Measurements from ENCODE around the gene CDCA8.

DNA sequence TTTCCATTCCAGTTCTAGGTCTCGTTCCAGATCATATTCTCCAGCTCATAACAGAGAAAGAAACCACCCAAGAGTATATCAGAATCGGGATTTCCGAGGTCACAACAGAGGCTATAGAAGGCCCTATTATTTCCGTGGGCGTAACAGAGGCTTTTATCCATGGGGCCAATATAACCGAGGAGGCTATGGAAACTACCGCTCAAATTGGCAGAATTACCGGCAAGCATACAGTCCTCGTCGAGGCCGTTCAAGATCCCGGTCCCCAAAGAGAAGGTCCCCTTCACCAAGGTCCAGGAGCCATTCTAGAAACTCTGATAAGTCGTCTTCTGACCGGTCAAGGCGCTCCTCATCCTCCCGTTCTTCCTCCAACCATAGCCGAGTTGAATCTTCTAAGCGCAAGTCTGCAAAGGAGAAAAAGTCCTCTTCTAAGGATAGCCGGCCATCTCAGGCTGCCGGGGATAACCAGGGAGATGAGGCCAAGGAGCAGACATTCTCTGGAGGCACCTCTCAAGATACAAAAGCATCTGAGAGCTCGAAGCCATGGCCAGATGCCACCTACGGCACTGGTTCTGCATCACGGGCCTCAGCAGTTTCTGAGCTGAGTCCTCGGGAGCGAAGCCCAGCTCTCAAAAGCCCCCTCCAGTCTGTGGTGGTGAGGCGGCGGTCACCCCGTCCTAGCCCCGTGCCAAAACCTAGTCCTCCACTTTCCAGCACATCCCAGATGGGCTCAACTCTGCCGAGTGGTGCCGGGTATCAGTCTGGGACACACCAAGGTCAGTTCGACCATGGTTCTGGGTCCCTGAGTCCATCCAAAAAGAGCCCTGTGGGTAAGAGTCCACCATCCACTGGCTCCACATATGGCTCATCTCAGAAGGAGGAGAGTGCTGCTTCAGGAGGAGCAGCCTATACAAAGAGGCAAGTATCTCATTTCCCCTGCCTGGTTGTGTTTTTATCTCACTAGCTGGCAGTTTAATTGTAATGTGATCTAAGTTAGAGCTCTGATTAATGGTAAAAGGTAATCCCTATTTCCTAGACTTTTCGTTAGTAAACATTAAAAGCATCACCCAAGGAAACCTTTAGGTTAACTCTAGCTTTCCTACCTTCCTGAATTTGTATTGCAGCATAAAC lies 19.4 kb upstream of the SH3D21 start:
- RRBS: 100% methylated on average over 2 of the region's 33 CpGs

GRCh38 chr1:36369503-36369838 lies 16.3 kb downstream of the STK40 start:
- RRBS: no CpG with 5 or more reads among the region's 5 CpGs

- RRBS: no CpG with 5 or more reads among the region's 9 CpGs
Measured at GRCh38 chr1:36481808-36482256, 881 bp downstream of the CSF3R start.

DNA sequence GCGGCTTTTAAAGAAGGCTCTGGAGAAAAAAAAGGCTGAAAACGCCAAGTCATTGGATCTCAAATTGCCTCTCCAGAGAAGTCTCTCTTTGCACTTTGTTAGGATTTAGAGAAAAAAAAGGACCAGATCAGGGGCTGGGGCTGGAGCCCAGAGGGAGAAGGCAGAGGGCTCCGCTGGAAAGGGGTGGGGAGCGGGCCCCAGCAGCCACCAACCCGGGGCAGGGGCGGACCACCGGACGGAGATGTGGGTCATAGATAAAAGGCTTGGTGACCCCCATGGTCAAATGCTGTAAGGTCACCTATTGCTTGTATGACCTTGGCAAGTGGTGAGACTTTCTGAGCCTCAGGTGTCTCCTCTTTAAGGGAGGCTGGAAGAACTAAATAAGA lies 209.8 kb downstream of the GRIK3 start:
- RRBS: no CpG with 5 or more reads among the region's 8 CpGs

GRCh38 chr1:37014226-37014721 lies 20.0 kb downstream of the GRIK3 start:
- RRBS: no CpG with 5 or more reads among the region's 1 CpG

GRCh38 chr1:37053975-37054364 lies 19.7 kb upstream of the GRIK3 start:
- RRBS: no CpG with 5 or more reads among the region's 1 CpG

DNA sequence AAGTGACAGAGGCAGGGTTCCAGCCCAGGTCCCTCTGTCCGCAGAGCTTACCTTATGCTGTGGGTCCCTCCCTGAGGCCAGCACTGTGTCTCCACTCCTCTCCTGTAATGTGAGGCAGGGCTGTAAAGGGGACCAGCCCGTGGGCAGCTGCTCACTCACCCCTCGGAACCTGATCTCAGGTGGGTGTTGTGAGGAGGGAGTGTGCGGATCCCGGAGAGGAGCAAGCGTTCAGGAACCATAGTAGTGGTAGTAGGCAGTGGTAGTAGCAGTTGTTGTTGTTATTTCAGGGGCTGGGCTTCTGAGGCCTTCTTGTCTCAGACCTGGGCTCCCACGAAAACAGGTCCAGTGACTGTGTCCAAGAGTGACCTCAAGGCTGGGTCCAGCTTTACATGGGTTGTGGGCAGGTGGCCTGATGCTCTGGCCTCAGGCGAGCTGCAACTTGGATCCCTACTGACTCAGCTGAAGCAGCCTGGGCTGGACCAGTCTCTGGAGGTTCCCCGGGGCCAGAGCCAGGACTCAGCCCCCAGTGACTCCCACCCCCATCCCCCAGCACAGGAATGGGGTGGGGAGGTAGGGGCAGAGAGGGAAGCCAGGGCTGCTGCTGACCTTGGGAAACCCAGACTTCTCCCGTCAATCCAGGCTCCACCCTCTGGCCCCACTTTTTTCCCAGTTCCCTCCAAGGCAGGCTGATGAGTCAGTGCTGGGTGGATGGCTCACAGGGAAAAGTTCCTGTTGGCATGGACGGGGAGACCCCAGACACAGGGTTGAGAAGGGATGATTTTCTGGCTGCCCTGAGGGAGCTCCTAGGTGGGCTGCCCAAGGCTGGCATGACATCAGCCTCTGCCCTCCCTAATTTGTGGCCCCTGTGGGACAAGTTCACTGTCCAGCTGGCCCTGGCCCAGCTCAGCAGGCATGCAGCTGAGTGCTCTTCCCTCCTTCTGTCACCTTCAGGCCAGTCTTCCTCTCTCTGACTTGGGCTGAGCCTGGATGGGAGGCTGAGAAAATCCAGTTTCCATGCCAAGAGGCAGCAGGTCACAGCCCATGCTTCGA lies 2.1 kb downstream of the ZC3H12A start:
- RRBS: no CpG with 5 or more reads among the region's 12 CpGs

DNA sequence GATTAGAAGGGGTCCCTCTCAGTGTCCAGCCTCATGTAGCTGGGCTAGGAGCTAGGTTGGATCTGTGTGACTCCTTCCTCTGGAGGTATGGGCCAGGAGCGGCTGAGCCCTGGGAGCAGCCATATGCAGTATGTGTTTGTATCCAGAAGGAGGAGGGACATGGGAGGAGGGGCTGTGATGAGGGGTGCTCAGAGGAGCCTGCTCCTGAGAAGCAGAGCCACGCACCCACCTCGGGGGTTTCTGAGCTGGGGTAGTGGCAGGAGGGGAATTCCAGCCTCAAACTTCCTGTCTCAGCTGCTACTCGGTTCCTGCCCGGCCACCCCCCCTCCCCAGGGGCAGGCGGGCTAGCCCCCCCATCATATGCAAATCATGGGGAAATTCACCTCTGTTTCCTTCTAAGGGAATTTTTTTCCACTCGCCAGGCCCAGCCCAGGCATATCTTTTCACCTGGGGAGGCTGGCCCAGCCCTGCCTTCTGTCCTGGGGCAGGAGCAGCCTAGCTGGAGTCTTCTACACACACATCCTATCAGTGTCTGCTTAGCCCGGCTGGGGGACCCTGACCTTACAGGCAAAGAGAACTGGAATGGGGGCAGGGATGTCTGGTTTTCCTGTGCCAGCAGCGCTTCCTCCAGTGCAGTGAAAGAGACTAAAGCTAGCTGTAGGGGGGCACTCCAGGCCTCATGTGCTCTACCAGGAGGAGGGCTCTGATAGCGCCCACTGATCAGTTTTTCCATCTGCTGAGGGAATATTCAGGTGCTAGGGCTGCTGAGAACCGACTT lies 3.0 kb downstream of the ZC3H12A start:
- RRBS: no CpG with 5 or more reads among the region's 11 CpGs

GRCh38 chr1:37477943-37478410 lies 3.6 kb downstream of the ZC3H12A start:
- RRBS: no CpG with 5 or more reads among the region's 5 CpGs

- RRBS: no CpG with 5 or more reads among the region's 9 CpGs
Measured at GRCh38 chr1:37548888-37549661, 5.0 kb downstream of the SNIP1 start.

GRCh38 chr1:37606546-37606878 lies 10.8 kb upstream of the GNL2 start:
- RRBS: no CpG with 5 or more reads among the region's 8 CpGs

DNA sequence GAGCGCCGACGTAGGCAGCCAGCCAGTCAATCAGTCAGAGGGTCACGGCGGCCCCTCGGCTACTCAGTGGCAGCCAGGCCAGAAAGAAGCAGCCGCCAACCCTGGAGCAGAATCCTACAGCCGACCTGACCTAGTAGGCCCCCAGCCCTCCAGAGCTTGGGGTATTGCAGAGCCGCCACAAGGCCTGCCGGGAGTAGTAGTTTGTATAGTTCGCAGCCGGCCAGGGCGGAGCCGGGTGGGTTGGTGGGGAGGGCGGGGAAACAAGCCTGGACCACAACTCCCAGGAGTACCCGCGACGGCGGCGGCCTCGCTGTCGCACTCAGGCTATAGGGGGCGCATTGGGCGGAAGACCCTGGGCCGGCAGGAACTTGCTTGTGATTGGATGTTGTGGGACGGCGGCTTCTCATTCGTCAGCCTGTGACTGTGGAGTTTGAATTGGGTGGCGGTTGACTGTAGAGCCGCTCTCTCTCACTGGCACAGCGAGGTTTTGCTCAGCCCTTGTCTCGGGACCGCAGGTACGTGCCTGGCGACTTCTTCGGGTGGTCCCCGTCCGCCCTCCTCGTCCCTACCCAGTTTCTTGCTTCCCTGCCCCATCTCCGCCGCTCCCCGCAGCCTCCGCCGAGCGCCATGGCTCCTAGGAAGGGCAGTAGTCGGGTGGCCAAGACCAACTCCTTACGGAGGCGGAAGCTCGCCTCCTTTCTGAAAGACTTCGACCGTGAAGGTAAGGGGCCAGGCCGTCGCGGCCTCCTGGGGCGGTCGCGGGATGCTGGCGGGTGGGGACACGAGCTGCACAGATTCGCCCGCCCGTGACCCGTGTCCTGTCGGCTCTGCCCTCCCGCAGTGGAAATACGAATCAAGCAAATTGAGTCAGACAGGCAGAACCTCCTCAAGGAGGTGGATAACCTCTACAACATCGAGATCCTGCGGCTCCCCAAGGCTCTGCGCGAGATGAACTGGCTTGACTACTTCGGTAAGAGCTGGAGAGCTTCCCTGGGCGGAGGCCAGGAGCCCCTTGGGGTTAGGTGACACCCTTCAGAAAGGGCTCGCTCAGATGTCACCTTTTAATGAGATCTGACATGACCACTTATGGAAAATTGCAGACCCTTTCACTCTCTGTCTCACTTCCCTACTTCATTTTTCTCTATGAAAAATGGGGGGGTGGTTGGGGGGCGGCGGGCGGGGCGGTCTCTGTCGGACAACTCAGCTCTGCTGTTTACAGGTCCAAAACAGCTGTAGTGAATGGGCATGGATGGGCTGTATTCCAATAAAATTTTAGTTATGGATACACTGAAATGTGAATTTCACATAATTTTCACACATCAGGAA lies at the start of gene CDCA8:
CDCA8 (plus strand) TSS at position 453 of the 1,326 bp plus-strand sequence.
- RRBS: no CpG with 5 or more reads among the region's 78 CpGs

- RRBS: no CpG with 5 or more reads among the region's 2 CpGs
Measured at GRCh38 chr1:37697512-37698084, 5.3 kb downstream of the CDCA8 start.

DNA sequence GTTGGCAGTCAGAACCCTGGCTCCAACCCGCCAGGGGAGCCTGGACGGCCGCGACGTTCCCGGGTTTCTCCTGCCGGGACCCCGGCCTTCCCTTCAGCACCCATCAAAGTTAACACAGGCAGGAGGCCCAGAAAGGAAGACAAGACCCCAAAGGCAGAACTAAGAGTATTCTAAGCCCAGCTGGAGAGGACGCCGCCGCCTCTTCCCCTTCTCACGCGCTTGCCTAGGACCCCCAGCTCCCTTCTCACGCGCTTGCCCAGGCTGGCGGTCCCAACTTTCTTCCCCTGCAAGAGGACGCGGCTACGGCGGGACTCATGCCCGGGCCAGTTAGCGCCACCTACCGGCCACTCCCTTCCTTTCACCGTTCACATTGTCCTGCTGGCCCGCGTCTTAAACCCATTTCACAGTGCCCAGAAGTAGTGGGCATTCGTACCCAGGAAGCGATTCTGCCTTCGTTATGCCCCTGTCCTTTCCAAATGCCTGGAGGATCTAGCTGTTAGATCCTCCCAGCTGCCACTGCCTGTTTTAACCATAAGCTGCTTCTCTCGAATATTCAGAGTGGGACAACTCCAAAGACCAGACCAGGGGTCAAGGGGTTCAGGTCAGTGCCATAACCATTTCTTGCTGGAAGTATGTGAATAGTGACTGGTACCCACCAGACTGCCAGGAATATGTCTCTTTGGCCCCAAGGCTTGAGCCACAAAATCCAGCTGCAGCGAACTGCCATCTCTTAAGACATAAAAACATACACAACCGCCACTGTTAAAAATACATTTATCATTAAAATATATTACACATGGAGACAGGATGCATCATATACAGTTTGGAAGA lies 763 bp upstream of the MTF1 start:
- RRBS: no CpG with 5 or more reads among the region's 32 CpGs

DNA sequence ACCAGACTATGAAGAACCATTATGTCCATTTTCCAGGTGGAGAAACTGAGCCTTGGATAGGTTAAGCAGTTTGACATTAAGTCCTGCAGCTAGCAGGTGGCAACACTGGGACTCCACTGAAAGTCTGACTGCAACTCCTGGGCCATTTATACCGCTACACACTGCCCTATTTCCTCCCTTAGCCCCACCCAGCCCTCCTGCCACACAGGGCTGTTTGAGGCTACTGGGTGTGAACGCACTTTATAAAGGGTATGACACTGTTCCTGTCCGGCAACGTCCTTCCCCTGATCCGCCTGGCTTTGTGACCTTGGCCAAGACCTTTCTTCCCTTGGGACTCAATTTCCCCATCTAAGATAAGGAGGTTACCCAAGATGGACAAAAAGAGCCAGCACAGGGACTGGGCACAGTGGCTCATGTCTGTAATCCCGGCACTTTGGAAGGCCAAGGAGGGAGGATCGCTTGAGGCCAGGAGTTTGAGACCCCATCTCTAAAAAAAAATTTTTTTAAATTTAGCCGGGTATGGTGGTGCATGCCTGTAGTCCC lies 646 bp upstream of the INPP5B start:
- RRBS: 92% methylated on average over 1 of the region's 8 CpGs

- RRBS: no CpG with 5 or more reads among the region's 4 CpGs
Measured at GRCh38 chr1:38008844-38009701, 3.5 kb upstream of the UTP11 start.

DNA sequence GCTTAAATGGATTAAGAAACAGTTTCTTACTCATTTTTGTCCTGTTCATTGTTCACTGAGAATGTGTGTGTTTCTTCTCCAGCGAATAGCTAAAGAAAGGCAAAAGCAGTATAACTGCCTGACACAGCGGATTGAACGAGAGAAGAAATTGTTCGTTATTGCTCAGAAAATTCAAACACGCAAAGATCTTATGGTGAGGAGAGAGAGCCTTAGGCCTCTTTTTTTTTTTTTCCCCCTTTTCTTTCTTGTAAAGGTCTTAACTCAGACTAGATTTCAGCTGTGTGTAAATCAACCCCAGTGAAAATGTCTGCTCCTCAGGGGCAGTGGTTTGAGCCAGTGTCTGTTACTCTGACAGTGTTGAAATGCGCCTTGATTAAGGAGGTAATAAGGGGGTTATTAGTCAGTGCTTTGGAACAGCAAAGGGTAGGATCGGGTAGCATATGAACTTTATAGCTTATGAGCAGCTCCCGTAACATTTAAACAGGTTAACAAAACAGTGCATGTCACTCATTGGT lies 10.1 kb downstream of the UTP11 start:
- RRBS: no CpG with 5 or more reads among the region's 8 CpGs

- RRBS: no CpG with 5 or more reads among the region's 3 CpGs
Measured at GRCh38 chr1:38028541-38029018, 16.0 kb downstream of the UTP11 start.

DNA sequence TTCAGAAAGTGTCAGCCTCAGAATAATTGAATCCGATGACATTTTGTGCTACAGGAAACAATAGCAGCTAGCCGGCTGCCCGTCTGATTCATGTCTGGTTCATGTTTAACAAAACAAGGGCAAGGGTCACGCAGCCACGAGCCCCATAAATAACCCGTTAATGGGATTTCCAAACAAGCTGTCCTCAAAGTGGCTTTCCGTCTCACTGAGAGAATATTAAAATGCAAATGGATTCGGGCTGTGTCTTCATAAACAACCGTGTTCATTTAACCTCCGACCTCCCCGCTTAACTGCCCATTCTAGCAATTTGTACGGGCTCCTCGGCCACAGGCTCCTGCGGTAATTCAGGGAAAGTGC lies 200.3 kb upstream of the POU3F1 start:
- RRBS: no CpG with 5 or more reads among the region's 14 CpGs

All from epithelial cell of esophagus (primary cell).